ENCODE measurements around the genes ZNF382, ZNF790 and DPF1.

DNA sequence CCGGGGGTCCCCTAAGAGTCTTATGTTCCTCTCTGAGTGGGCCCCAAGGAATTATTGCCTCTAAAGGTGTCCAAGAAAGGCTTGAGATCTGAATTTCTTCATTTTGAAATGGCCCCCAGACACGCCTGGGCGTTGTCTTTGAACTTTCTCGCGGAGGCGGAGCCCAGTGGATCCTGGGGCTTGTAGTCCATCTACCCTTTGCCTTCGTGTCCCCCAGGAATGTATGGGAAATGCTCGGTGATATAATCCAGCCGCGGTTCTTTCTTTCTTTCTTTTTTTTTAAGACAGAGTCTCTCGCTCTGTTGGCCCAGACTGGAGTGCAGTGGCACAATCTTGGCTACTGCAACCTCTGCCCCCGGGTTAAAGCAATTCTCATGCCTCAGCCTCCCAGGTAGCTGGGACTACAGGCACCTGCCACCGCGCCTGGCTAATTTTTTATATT, 449 bp downstream of the PROSER3 start:
- RRBS: no CpG with 5 or more reads among the region's 14 CpGs

DNA sequence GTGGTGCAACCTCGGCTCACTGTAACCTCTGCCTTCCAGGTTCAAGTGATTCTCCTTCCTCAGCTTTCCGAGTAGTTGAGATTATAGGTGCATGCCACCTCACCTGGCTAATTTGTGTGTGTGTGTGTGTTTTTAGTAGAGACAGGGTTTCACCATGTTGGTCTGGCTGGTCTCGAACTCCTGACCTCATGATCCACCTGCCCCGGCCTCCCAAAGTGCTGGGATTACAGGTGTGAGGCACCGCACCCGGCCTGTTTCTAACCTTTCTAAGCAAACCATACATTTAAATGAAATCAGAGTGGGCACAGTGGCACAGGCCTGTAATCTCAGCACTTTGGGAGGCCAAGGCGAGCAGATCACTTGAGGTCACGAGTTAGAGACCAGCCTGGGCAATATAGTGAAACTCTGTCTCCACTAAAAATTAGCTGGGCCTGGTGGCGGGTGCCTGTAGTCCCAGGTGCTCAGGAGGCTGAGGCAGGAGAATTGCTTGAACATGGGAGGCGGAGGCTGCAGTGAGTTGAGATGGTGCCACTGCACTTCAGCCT, 3.2 kb upstream of the ARHGAP33 start:
- RRBS: no CpG with 5 or more reads among the region's 10 CpGs

- RRBS: no CpG with 5 or more reads among the region's 22 CpGs
These were observed 14.8 kb downstream of the PRODH2 start for GRCh38 chr19:35797794-35798251.

DNA sequence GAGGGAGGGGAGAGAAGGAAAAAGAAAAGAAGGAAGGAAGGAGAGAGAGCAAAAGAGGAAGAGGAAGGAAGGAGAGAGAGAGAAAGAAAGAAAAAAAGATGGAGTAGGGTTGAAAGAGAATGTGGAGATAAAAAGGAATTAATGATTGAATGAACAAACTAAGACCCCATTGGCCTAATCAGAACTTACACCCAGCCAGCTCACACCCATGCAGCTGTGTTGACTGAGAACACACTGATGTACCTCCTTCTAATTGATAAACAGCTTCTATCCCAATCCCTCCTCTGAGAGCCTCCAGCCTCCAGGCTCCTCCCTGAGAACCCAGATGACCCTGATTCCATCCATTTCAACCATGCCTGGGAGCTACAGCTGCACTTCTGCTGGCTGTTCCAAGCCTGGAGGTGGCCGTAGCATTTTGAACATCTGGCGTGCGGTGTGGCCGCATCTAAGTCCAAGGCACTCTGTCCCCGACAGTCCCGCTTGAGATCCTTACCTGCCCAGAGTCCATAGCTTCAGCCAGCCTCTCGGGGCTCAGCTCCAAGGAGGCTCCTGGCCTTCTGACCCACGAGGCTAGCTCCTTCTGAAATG, 1.1 kb downstream of the PRODH2 start:
- RRBS: no CpG with 5 or more reads among the region's 8 CpGs

- RRBS: no CpG with 5 or more reads among the region's 5 CpGs
These were observed 6.0 kb downstream of the NPHS1 start for GRCh38 chr19:35846351-35846752.

DNA sequence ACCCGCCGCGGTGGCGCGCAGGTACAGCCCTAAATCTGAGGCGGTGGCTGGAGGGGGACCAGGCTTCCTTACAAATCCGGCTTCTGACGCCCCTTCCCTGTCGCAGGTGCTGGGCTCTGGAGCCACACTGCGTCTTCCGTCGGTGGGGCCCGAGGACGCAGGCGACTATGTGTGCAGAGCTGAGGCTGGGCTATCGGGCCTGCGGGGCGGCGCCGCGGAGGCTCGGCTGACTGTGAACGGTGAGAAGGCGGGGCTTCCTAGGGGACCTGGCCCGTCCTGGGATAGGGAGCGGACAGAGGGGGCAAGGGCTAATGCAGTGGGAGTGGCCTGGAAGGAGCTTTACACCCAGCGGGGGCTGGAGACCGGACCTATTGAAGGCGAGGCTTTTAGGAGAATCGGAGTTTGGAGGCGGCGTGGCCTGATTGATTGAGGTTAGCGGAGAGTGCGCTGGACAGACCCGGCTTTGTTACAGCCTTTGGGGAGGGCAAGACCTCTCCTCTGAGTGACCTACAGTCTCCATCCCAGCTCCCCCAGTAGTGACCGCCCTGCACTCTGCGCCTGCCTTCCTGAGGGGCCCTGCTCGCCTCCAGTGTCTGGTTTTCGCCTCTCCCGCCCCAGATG, 4.4 kb downstream of the KIRREL2 start:
- RRBS: 20% methylated on average over 6 of the region's 40 CpGs

DNA sequence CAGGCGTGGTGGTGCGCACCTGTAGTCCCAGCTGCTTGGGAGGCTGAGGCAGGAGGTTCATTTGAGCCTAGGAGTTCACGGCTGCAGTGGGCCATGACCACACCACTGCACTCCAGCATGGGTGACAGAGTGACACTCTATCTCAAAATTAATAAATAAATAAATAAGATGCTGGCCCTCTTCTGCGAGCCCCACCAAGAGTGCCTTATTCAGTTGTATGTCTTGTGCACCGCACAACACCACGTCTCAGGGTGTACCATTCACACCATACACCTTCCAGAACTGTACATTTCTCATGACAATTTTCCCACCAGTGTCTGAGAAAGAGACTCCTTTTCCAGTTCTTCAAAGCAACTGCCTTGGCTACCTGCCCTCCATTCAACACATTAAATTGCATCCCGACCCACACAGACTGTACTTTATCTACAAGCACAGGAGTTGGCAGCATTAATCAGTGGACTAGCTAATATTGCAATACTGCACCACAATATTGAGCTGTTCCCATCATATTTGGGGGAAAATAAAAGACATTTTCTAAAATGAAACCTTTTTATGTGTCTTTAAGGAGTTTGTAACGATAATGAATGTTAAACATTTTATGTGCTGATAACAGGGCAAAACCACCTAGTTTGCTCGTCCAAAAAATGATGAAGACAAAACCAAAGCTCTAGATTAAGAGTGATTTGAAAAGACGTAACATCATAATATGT, 11.5 kb upstream of the HCST start:
- RRBS: no CpG with 5 or more reads among the region's 10 CpGs

GRCh38 chr19:36158922-36159247, 6.6 kb upstream of the COX7A1 start:
- RRBS: no CpG with 5 or more reads among the region's 5 CpGs

GRCh38 chr19:36215924-36216597, 1.2 kb downstream of the ZNF146 start:
- RRBS: no CpG with 5 or more reads among the region's 20 CpGs

- RRBS: 2% methylated on average over 27 of the region's 52 CpGs
These were observed at the start of gene ZNF382 for GRCh38 chr19:36604529-36605412. Gene ZNF382, plus strand, starts transcription at chr19:36605313.

DNA sequence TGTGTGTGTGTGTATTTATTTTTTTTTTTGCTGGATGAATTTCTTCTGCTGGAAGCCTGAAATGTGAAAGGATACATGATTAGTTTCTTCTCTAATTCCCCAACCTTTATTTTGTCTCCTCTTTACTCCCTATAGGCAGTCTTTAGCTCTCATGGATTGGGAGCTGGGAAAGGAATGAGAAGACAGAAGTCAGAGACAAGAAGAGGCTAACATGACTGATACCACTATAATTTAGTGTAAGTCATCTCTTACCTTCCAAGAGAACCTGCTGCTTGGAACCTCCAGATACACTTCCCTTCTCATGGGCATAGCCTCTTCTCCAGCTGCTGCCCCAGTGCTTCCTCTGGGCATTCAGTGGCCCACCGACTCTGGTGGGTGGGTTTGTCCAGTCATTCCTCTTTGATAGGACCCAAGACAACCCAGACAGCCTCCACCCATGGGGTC, 1.9 kb downstream of the ZNF567 start:
- RRBS: no CpG with 5 or more reads among the region's 1 CpG

DNA sequence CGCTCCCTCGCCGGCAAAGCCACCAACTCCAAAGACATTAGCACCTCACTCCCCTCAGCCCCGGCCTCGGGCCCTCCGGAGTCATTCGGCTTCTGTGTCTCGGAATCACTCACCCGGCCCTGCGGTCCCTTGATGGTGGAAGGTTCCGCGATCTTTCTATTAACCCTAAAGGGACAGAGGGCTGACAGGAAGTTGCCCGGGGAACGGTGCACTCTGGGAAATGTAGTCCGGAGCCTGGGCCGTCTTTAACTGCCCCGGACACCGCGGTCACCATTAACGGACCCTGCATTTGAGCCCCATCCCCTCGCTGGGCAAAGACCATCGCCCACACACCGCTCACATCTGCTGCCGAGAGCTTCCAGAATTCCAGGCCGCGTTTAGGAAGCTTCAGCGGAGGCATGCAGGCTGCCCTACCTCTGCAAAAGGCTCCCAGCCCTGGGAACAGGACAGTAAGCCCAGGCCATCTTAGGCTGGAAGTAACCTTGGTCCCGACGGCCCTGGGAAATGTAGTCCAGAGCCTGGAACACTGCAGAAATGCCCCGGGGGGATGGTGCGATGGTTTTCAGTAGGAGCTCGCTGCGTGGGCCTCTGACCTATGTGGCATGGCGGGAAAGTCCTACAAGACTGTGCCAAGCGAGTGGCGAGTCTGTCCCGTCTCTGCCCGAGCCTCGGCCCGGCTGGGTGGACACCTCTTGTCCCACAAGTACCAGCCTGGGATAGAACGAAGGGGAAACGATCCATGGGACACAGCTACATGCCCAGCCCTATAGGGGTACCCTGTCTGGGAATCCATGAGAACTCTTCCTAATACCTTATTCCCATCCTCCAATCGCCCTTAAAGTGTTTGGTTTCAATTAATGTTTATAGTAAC, at the start of gene ZNF790:
ZNF790 (minus strand) TSS at position 164 of the 871 bp plus-strand sequence.
- RRBS: 2% methylated on average over 7 of the region's 43 CpGs

DNA sequence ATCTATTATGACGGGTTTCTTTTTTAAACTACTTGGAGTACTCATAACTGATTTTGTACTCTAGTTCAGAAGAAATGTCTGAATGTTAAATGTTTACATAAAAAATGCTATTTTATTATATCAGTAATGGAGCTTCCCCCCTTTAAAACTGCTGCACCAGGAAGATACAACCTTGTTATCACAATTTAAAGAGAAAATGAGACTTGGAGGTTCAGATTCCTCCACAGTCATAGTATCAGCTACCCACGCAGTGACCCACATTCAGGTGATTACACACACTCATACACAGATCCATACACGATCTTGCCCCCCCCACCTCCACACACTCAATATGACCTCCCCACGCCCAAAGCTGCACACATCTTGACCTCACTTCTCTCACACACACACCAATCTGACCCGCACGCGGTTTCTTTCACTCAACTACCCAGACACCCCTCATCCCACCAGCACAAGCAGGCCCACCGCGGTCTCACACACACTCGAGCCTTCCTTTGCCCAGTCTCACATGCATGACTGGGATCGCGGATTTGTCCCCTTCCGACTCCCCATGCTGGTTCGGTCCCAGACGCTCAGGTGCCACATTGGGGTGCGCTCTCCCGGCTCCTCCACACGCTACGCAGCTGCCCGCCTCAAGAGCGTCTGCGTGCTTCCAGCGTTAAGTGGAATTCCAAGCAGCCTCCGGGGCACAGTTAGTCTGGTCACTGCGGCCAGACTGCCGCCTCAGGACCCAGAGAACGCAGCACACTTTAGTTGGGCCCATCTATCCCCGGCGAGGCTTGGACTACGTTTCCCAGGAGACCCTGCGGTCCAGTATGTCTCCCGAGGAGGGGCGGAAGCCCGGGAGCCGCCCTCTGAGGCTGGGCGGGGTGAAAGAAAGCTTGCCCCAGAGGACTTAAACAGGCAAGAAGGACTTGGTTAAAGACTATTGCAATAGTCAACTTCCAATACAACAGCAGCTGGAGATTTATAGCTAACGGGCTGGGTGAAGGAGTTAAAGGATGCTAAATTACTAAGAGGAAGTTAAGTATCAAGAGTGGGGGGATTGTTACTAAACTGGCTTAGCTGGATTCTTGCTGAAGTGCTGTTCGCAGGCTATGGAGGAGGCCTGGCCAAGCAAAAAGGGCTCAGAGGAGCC, 813 bp upstream of the ZNF345 start:
- RRBS: under 1% methylated on average over 14 of the region's 38 CpGs

DNA sequence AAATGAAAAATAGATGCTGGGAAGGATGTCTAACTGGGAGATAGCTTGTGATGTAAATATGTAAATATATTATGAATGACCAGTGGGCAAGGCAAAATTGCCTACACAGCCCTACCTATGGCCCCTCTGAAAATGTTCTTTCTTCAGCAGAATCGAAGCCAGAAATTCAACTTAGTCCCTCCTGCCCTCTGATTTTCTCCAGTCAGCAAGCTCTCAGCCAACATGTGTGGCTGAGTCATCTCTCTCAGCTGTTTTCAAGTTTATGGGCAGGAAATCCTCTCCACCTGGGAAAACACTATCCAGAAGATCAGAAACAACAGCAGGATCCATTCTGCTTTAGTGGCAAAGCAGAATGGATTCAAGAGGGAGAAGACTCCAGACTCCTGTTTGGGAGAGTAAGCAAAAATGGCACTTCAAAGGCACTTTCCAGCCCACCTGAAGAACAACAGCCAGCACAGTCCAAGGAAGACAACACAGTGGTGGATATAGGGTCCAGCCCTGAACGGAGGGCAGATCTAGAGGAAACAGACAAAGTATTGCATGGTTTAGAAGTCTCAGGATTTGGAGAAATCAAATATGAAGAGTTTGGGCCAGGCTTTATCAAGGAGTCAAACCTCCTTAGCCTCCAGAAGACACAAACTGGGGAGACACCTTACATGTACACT, 8.8 kb upstream of the ZNF527 start:
- RRBS: no CpG with 5 or more reads among the region's 2 CpGs

DNA sequence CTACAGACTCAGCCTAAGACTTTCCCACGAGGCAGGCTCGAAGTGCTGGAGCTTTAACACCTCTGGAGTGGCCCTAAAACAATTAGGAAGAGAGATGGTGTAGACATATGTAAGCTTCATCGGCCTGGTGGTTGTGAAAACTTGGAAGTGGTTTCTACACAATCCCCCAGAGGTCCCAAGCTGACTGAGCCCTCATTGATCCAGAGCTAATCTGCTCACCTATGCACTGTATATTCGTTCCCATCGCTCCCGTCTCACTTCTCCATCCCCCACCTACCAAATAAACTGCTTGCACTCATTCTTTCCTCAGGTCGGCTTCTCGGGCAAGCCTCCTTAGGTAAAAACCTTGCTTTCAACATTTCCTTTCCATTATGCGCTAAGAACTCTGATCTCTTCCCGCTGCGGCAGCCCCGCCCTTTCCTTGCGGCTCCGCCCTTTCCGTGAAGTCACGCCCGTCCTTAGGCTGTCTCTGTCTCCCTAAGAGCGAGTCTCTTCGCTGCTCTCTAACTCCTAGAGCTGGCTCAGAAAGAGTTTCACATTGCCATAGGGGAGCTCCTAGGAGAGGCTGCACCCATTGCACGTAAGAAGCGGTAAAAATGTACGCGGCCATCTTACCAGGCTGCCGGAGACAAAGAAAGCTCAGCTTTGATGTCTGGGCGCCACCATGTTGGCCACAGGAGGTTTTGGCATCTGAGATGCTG, 621 bp upstream of the ZNF793 start:
- RRBS: no CpG with 5 or more reads among the region's 25 CpGs

GRCh38 chr19:37691609-37692543, 27.7 kb downstream of the ZNF607 start:
- RRBS: 2% methylated on average over 5 of the region's 52 CpGs

DNA sequence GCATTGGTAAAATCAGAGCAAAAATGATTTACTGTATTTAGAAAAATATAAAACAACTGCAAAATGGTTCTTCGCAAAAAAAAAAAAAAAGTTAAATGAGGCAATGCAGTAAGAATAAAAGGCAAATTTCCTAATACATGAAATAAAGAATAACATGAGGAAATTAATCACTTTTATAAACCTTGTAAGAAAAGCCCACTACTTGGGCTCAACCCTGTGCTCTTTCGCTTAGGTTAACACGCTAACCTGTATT, 23.7 kb downstream of the ZNF573 start:
- RRBS: no CpG with 5 or more reads among the region's 3 CpGs

DNA sequence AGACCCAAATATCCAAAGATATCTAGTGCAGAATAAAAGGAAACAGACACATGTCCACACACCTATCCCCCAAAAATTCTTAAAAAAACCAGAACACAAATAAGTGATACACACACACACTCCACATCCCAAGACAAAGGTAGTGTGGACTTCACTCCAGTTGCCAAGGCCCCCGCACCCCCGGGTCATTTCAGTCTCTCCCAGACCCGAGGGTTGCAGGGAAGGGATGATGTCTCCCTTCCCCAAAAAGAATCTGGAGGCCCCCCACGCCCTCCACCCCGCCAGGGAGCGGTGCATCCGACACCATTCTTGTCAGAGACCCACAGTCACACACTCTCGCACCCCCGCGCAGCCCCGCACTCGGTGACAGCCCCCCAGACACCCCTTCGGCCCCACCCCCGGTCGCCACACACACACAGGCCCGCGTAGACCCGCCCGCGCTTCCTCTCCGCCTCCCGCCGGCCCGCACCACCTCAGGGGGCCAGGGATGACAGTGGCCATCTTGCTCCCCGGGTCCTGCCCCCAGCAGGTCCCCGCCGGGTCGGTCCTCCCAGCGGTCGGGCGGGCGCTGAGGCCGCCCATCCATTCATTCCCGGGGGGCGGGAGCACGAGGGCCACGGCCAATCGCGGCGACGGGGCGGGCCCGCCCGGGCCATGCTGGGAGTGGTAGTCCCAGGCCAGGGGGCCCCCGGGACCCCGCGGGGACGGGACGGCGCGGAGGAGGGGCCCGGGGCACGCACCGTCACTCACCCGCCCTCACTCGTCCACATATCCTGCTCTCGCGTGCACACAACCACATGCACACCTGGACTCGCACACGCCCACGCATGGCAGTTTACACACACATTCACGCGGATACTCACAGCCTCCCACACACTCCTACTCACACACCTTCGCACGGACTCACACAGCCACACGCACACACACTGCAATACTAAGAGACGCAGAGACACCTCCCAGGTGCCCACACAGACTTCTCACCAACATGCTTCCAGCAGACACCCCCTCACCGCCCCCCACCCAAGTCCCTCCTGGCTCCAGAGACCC, at the start of gene DPF1:
DPF1 (minus strand) TSS at position 581 of the 1,047 bp plus-strand sequence.
- RRBS: 1% methylated on average over 38 of the region's 68 CpGs

DNA sequence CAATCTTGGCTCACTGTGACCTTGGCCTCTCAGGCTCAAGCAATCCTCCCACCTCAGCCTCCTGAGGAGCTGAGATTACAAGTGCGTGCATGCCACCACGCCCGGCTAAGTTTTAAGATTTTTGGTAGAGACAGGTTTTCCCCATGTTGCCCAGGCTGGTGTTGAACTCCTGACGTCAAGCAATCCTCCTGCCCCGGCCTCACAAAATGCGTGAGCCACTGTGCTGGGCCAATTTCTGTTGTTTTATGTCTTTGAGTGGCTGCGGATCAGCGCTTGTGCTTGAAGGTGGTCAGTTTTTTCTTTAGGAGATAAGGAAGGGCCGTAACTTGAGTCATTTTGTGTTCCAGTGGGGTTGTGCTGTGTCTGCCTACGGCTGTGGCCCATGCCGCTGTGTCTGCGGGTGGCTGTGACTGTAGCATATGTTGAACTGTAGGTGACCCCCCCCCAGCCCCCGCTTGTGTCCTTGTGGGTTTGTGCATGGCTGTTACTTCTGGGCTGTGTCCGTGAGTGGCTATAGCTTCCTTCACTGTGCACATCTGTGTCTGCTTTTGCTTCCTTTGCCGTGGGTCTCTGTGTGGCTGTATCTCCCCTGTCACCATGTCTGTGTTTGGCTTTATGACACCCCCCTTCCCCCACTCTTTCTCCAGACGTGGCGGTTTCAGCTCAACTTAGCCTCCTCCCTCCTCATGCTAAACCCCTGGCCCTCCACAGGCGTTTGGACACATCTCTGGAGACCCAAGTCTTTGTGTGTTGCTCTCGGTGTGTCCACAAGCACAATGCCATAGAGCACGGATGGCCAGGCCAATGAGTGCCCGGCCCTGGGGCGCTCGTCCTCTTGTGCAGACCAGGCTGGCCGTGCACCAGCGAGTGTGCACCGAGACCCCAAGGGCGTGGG, 741 bp downstream of the PPP1R14A start:
- RRBS: 43% methylated on average over 3 of the region's 27 CpGs

Measured in epithelial cell of prostate (primary cell).